Mesangial cell (primary cell): ENCODE results near the genes BCAN and HDGF.

GRCh38 chr1:156119451-156120559, 5.3 kb downstream of the LMNA start:
- RAMPAGE, long total RNA, result no peak

- RAMPAGE, long total RNA, result no peak
Measured at GRCh38 chr1:156122458-156122846, 7.9 kb downstream of the LMNA start.

GRCh38 chr1:156146022-156146311, 7.4 kb upstream of the SEMA4A start:
- RAMPAGE, long total RNA, result no peak

DNA sequence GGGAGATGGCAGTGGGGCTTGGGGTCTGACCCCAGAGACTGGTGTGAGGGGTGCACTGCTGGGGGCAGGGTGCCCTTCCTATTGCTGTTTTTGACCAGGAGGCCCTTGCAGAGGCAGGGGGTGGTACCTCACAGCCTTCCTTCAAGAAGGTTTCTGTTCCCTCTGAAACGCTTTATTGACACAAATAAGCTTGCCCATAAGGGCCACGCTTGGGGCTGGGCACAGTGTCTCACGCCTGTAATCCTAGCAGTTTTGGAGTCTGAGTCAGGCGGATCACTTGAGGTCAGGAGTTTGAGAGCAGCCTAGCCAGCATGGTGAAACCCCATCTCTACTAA, 2.1 kb upstream of the SEMA4A start:
- RAMPAGE, long total RNA, result no peak

GRCh38 chr1:156388412-156388877, 19.4 kb downstream of the RHBG start:
- RAMPAGE, long total RNA, result no peak

- RAMPAGE, long total RNA, result no peak
Measured at GRCh38 chr1:156429217-156430290, 60.5 kb downstream of the RHBG start.

DNA sequence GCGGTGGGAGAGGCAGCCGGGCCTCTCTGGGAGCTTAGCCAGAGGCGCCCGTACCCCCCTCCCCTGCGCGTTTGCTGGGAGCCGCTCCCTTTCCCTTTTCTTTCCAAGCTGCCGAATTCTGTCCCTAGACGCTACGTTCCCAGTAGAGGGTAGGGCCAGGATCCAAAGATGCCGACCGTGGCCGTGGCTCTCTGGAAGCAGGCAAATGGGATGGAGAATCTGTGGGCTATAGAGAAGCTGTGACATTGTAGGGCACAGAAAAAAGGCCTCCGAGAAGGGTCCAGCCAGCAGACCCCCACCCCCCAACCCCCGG, 63.8 kb downstream of the MEF2D start:
- RAMPAGE, long total RNA, result no peak

DNA sequence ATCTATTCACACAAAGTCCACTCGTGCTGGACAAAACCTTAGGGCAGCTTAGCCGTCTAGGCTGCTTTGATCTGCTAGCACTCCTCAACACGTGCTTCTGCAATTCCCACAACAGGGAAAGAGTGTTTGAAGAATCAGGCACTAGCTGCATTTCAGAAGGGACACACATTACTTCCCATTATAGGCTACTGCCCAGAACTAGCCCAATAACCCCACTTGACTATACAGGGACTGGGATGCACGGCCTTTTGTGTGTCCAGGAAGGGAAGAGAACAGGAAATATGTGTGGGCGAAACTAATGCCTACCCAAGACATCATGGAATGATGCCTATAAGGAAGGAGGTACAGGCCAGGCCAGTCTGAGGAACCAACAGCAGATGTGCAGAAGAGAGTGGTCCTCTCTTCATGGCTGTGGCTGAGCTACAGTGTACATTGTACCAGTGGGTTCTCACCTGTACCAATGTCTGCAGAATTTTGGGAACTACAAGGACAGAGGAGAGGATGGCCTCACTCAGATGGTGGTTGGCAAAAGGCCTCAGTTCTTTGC, 39.2 kb downstream of the MEF2D start:
- RAMPAGE, long total RNA, result no peak

DNA sequence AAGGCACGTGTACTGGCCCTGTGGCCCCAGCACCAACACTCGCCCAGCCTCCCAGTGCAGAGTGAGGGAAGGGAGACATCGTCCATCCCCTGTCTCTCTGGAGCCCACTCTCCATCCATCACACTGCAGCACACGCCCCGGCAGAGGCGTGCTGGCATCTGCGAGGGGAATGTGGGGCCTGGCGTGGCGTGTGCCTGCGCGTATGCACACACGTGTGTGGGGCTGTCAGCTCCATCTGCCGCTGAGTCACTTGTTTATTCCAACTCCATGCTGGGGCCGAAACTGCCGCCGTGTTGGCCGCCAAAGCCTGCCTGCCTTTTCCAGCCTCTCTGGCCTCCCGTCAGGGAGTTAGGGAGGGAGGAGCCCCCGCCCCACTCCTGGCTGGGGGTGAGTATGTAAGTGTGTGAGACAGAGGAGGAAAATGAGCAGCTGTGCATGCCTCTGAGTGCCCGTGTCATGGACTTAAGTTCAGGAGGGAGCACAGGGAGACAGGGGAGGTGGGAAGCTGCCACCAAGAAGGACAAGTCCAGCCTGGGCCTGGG, 25.0 kb downstream of the MEF2D start:
- RAMPAGE, long total RNA, result no peak

GRCh38 chr1:156476014-156476893, 24.3 kb downstream of the MEF2D start:
- RAMPAGE, long total RNA, result no peak

GRCh38 chr1:156491593-156492251, 8.9 kb downstream of the MEF2D start:
- RAMPAGE, long total RNA, result no peak

DNA sequence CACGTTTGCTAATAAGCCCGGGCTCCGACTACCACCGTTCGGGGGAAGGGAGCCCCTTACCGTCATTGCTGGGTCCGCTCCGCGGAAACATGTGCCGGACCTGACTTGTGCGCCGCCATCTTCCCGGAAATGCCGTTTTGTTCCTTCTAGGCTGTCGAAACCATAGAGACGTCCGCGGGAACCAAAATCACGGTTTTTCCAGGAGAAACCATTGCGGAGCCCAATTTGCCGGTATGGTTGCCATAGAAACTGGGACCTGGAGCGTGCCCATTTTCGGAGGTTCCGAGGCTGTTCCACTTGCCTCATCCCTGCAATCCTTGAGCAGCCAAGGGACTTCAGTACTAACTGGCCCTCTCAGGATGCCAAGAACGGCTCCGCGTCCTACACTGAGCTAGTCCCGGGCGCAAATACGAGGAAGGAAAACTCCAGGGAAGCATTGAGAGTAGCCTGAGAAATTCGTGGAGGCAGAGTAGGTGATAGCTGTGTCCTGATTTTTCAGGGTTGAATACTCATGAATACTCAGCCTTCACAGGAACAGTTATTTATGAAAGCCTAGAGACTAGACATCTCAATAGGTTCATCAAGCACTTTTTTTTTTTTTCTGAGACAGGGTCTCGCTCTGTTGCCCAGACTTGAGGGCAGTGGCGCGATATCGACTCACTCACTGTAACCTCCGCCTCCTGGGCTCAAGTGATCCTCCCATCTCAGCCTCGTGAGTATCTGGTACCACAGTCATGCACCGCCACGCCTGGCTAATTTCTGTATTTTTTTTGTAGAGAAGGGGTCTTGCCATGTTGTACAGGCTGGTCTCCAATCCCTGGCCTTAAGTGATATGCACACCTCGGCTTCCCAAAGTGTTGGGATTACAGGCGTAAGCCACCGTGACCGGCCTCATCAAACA, 10.0 kb downstream of the NAXE start:
- RAMPAGE, long total RNA, result start-site peak on the minus strand centred at position 104 of the sequence, 21 bp wide, 66 reads

GRCh38 chr1:156602601-156603007, 11.0 kb downstream of the NAXE start:
- RAMPAGE, long total RNA, result no peak

DNA sequence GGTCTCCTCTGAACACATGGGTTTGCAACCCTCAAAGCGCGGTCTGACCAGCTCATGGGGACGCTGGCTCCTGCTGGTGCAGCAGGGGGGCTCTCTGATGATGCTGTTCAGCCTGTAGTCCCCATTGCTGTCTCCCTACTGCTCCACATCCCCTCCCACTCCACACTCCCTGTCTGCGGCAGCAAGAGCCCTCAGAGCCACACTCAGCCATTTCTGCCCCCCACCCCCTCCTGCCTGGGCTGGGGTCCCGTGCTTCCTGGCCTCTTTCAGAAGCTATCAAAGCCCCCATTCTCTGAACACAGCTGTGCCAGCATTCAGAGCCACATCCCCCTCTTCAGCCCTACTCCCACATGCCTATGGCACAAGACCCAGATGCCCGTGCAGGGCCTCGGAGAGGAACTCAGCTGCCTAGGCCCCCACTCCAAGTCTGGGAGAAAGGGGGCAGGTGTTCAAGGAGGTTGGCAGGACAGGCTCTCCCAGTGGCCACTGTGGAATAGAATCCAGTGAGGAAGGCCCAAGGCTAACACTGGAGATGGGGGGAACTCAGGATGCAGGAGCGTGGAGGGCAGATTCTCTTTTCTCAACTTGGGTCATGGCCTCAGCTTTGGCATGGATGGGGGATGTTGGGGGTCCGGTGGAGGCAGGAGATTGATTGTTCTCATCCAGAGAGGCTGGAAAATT, 3.7 kb upstream of the BCAN start:
- RAMPAGE, long total RNA, result no peak

GRCh38 chr1:156641622-156642257, at the start of gene BCAN:
TSS of gene BCAN (plus strand) at chr1:156642117.
- RAMPAGE, long total RNA, result no peak

DNA sequence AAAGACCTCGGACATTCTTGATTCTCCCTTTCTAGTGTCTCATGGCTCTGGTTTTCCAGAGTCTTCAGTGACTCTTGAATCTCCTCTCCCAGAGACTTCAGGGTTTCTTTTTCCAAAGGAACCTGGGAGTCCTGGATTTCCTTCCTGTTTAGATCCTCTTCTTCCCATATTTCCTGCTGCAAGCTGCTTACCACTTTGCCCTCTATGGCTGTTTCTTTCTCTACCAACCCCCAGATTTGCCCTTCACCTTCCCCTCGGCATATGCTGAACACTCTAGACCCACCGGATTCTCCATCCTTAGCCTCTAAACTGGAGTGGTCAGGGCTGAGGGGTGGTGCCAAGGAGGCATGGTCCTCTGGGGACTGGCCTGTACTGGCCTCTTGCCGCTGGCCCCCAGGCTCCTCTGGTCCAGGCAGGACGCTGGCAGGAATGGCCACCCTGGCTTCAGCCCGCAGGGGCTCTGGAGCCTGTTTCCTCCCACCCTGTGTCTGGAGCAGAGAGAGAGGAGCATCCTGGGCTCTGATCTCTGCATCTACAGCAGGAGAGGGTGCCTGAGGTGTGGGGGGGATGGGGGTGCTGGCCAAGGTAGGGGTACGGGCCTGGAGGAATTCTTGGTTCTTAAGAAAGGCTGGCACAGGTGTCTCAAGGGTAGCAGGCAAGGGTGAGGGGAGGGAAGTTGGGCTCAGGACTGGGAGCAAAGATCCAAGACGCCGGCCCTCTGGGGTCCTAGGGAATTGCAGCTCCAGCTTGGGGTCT, 4.6 kb downstream of the NES start:
- RAMPAGE, long total RNA, result no peak

DNA sequence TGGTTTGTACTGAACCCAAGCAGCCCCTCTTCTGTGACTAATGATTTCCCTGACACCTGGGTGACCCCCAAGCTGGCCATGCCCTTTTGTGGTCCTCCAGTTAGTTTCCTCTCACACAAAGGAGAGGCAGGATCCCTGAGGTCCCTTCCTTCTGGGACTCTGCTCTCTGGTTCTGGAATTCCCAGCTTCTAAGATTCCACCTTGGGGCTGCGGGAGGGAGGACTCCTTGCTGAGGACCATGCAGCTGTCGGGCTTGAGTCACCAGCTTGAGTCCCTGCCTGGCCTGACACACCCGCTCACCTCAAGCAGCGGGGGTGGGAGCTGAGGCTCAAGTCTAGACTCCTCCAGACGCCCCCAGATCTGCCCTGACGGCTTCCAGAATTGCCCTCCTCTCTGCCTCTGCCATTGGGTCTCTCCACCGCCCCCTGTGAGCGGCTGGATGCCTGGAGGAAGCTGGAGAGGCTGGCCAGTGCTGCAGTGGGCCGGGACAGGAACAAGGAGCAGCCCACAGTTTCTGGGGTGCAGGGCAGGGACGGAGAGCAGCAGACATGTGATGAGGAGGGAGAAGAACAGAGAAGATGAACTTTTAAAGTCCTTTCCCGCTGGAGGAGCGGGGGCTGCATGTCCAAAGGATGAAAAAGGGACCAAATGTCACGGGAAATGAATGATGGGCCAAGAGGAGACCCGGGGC, 13.7 kb downstream of the CRABP2 start:
- RAMPAGE, long total RNA, result no peak

DNA sequence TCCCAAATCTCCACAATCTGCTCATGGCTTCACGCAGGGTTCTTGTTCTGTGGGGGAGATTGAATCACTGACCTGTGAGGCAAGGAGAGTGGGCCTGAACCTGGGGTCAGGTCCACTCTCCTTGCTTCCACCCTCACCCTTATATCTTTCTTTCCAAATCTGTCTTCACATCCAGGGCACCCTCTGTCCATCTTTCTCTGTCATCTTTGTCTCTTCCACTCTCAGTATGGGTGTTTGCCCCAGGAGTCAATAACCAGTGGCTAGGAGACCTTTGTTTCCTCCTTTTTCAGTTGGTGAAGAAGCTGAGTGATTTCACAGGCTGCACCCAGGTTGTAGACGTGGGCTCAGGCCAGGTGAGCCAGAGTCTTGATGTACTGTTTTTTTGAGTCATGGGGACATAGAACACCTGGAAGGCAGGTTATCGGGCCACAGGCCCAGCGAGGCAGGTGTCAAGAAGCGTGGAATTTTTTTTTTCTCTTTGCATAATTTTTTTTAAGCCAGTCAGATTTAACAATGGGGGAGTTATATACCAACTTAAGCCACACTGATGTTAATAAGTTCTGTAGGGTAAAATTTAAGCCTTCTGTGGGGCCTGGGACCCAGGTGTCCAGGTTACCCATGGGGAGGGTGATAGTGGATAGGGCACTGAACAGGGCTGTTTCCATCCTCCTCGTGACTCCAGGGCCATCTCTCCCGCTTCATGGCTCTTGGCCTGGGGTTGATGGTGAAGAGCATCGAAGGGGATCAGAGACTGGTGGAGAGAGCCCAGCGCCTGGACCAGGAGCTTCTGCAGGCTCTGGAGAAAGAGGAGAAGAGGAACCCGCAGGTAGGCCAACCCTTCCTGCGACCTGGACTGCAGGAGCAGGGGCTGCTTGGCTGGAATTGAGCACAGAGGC, 4.4 kb upstream of the ISG20L2 start:
- RAMPAGE, long total RNA, result no peak

DNA sequence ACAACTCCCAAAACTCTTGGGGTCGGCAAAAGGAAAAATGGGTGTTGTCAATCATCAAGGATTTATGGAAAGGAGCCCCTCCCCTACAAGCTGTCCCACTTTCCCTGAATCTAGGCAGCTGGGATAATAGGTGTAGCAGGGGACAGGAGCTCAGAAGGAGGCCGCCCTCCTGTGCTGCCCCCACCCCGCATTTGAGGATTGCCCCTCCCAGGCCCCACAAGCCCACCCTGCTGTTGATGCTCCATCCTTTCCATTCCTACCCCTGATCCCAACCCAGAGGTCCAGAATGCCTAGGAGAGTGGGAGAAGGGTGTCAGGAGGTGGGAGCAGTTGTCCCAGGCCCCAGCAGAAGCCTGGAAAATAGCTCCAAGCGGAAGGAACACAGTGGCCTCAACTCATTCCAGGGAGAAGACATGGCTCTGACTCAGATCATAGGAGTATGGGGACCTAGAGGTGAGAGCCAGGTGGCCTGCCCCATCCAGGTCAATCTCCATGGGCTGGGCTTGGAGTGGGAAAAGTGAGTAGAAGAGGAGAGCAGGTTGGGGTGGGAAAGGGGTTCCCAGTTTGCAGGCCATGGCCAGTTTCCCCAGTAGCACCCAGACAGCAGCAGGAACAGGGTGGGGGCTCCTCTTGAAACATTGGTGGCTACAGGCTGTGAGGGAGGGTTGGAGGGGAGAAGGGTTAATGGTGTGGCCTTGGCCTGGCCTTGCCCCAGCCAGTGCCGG, 2.1 kb upstream of the MRPL24 start:
- RAMPAGE, long total RNA, result no peak

- RAMPAGE, long total RNA, result start-site peak on the minus strand at chr1:156751427-156751504, 202 reads
Measured at GRCh38 chr1:156750962-156751983, at the start of gene HDGF. TSS of gene HDGF (minus strand) at chr1:156751675.